HGPS cell (cell line): ENCODE measurements around a stretch of chr3.

- RRBS = 3% methylated on average over 4 of the region's 25 CpGs
These were observed 608 bp upstream of the SEC61A1 start for GRCh38 chr3:128051571-128052086.

GRCh38 chr3:128278867-128279437 lies 125.7 kb downstream of the EEFSEC start:
- RRBS = no CpG with 5 or more reads among the region's 15 CpGs

DNA sequence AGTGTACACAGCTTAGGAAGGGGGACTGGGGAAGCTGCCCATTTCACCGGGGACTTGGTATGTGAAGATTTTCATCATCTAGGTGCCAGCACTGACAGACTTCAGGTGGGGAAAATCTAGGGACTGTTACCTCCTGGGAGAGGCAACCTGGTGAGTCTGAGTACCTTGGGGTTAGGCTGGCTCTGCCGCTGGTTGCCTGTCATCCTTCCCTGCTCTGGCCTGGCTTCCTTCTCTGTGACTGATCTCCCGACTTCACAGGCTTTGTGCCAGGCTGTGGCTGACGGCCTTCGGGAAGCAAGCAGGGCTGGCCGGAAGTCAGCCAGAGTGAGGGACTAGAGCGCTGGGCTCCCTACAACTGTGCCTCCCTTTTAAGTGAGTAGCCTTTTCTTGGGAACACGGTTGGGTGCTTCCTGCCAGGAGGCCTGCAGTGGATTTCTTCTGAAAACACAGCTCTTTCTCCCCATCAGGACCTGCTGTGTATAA lies 129.4 kb downstream of the EEFSEC start:
- RRBS = no CpG with 5 or more reads among the region's 8 CpGs

DNA sequence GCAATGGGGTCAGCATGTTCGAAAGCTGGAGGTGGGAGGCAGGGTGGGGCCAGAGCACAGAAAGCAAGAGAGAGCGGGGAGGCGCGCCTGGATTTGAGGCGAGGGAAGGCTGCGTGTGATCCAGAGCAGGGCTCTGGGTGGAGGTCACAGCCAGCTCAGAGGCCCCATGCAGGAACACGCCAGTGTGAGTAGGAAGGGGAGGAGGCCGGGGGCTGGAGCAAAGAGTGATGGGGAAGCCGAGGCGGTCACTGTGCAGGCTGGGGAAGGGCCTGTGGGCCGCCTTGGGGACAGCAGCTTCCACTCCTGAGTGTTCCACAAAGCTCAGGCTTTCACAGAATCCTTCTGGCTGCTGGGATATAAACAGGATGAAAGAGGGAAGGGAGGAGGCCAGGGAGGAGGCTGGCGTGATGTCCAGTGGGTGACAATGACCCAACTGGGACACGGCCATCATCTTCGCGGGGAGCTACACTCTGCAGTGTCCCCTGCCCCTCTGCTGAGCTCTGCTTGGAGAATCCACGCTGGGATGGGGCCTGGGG lies 8.6 kb downstream of the DNAJB8 start:
- RRBS = no CpG with 5 or more reads among the region's 16 CpGs

DNA sequence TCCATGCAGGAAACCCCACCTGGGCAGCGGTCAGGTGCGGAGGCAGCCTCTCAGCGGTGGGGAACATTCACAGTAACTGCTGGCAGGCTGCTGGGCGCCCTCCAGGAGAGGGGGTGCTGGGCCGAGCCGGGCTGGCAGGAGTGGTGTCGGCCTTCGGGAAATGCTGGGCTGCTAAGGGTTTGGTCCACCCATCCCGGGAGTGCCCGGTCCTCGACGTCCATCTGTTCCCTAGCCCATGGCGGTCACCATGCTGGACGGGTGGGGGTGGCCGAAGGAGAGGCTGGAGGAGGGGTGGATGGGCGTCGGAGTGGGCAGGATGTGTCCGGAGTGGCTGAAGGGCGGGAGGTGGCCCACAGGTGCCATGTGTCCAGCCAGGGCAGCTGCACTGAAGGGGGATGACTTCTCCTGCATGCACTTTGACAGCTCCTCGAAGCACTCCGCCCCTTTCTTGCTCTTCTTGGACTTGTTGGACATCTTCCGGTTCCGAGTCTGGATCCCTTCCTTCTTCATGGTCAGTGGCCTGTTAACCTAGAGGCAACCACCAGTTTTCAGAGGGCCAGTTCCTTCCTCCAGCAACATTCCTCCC lies 12.1 kb downstream of the GATA2 start:
- RRBS = 71% methylated on average over 7 of the region's 23 CpGs

GRCh38 chr3:128727470-128728147 lies 1.6 kb downstream of the RAB7A start:
- RRBS = 28% methylated on average over 2 of the region's 9 CpGs

GRCh38 chr3:128766061-128766631 lies 40.2 kb downstream of the RAB7A start:
- RRBS = no CpG with 5 or more reads among the region's 4 CpGs

DNA sequence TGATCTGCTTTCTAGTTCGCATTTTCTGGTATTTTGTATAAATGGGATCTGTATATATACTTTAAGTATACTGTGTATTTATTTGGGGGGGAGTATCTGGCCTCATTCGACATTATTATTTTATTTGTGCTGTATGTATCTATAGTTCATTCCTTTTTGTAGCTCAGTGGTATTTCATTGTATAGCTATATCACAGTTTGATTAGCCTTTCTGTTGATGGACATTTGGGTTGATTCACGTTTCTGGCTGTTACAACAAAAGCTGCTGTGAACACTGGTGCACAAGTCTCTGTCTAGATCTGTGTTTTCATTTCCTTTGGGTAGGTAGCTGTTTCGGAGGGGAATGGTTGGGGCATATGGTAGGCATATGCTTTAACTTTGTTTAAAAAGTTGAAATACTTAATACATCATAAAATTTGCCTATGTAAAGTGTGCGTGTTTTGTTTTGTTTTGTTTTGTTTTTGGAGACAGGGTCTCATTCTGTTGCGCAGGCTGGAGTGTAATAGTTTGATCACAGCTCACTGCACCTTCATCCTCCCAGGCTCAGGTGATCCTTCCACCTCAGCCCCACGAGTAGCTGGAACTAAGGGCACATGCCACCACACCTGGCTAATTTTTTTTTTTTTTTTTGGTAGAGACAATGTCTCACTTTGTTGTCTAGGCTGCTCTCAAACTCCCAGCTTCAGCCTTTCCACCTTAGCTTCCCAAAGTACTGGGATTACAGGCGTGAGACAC lies 42.3 kb downstream of the RAB7A start:
- RRBS = no CpG with 5 or more reads among the region's 8 CpGs

GRCh38 chr3:128787759-128788235 lies 61.8 kb downstream of the RAB7A start:
- RRBS = no CpG with 5 or more reads among the region's 7 CpGs

GRCh38 chr3:128808772-128809024 lies 70.7 kb upstream of the ACAD9 start:
- RRBS = no CpG with 5 or more reads among the region's 1 CpG

DNA sequence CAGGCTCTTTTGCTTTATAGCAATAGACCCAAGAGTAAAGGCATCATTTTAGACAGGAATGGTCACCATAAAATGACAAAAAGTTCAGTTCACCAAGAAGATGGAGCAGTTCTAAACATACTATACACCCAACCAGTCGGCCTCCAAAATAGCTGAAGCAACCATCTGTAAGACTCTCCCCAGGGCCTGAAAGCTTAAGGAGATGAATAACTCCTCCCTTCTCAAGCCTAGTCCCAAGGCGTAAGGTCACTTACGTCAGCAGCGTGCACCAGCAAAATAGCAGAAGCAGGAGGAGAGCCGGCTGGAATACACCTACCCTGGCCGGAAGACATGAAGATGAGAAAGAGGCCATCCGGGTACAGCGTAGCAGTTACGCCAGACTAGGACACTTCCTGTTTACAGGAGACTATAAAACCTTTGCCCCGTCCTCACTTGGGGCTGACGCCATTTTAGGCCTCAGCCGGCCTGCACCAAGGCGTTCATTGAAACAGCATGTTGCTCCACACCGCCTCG lies 2.6 kb downstream of the CFAP92 start:
- RRBS = no CpG with 5 or more reads among the region's 15 CpGs

DNA sequence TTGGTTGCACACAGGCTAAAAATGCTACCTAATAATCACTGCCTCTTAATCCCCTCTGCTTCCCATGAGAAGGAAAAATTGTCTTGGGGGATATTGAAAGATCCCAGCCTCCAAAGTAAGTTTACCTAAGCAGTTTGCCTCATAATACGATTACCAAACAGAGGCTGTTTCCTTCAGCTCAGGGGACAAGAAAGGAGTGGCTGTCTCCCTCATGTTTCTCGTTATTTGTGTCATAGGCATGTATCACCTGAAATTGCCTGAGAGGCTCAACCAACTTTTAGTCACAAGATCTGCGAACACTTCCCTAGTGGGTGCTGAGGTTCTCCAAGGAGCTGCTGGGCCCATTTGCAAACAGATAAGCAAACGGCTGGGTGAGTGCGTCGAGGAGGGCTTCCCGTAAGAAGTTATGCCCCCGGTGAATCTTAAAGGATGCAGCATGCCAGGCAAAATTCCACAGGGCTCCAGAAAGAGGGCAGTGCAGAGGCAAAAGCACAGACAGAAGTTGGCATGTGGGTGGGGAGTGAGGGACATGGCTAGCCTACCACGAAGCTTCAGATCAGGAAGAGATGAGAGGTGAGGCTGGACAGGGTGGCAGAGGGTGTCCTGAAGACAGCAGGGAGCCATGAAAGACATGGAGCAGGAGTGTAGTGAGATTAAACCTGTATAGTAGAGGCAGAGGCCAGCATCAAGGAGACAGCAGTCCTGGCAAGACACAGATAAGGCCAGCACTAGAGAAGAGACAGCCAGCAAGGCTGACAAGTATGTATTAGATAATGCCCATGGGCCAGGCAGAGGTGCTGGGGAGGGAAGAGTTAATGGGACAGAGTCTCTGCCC lies 4.0 kb upstream of the GP9 start:
- RRBS = no CpG with 5 or more reads among the region's 9 CpGs

DNA sequence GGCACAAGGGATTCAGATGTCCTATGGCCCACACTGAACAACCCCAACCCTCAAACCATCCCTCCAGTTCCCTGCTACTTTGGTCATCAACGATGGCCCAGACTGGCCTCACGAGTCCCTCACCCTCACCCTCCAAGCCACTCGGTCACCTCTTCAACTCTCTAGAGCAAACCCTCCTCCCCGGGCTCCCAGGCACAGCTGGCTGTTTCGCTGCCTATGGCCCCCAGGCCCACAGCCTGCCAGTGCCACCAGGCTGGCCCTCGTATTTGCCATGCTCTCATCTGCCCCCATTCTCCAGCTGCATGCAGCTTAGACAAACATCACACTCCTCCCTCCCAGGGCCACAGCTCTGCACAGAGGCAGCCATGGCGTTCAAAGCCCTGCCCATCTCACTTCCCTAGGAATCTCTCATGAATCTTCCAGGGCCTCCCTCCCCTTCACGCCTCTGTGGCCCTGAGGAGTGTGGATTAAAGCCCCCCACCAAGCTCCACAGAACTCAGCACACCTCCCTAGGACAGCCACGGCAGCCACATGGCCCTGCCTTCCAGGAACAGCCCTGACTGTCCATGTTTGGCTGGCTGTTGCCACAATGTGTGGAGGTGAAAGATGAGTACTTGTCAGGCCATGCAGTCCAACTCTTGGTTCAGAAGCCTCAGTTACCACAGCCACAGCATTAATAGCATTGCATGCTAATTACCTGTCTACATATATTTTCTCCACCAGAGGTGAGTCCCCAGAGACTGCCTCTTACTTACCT lies 13.7 kb downstream of the RAB43 start:
- RRBS = no CpG with 5 or more reads among the region's 9 CpGs

- RRBS = no CpG with 5 or more reads among the region's 10 CpGs
These were observed 1.1 kb upstream of the ISY1 start for GRCh38 chr3:129161906-129162473.

DNA sequence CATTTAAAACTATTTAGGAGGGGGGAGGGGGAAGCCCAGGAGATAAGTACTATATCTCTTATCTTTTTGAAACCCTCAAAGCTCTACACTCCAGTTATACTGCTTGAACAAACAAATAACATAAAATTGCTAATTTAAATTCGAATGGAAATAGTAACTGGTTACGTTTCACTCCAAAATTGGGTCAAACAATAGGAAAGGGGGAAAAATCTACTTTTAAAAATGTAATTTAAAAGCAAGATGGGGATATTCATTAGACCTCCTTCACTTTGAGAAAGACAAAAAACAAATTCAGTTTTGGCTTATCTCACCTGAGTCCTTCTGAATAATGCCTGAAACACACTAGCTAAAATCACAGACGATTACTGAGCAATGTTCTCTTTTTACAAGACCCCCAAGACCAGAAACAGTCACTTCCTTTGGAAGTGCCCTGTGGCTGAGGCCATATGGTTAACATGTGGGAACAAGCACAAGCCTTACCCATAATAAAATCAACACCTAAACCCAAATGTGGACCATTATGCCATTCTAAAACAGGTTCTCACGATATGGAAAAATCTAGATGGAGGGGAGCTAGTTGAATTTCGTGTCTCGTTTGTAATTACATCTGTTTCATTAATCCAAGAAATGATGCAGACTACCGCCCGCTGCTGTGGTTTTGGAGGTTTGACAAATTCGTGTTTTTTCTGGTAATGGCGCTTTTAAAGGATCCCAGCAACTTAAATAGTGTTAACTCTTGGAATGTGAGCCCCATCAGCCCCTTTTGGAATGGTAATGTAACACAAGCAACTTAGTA lies 1.5 kb downstream of the CNBP start:
- RRBS = no CpG with 5 or more reads among the region's 10 CpGs

GRCh38 chr3:129184251-129184833 lies 646 bp upstream of the CNBP start:
- RRBS = no CpG with 5 or more reads among the region's 11 CpGs

- RRBS = no CpG with 5 or more reads among the region's 13 CpGs
These were observed 20.4 kb upstream of the COPG1 start for GRCh38 chr3:129228728-129229659.

DNA sequence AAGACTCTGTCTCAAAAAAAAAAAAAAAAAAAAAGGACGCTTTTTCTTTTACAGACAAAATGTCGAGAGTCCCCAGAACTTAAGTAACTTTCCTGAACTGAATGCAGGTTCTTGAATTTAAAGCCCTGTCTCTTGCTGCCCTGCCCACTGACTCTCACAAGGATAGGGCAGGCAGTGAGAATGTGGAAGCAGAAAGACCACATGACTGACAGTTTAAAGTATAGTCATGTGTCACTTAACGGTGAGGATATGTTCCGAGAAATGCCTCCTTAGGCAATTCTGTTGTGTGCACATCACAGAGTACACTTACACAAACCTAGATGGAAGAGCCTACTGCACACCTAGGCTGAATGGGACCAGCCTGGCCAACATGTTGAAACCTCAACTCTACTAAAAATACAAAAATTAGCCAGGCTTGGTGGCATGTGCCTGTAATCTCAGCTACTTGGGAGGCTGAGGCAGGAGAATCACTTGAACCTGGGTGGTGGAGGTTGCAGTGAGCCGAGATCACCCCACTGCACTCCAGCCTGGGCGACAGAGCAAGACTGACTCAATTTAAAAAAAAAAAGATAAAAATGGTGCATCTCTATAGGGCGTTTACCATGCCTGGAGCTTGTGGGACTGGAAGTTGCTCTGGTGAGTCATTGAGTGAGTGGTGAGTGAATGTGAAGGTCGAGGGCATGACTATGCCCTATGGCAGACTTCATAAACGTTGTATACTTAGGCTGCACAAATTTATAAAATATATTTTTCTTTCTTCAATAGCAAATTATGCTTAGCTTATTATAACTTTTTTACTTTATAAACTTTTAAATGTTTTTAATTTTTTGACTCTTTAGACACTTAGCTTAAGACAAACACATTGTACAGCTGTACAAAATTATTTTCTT lies 18.9 kb upstream of the COPG1 start:
- RRBS = no CpG with 5 or more reads among the region's 9 CpGs

DNA sequence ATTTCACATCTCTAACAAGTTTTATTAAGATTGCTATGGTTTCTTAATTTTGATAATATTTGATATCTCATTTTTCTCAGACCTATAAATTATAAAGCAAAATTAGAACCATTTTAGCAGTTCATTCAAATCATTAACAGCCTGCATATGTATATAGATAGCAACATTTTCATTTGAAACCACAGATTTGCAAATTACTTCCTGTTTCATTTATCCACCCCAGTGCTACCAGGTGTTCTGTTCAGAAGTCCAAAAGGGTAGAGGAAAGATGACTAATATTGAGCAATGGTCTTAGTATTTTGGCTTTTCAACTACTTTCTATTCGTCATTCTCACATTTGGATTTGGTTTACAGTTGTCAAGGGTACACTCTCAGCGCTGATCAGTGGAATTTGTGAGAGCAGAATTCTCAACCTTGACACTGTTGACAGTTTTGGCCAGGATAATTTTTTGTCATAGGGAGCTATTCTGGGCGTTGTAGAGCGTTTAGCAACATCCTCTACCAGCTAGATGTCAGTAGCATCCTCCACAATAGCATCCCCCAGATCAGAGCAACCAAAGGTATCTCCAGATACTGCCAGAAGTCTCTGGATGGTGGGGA lies 4.0 kb downstream of the HMCES start:
- RRBS = no CpG with 5 or more reads among the region's 4 CpGs